Camera-type eye (tissue), 1 donor: ENCODE measurements around a stretch of chr1.

- RAMPAGE, long total RNA, result no peak
Measured at GRCh38 chr1:207284331-207285018, 37.0 kb upstream of the CD55 start.

GRCh38 chr1:207316025-207316557 is 5.4 kb upstream of the CD55 start:
- RAMPAGE, long total RNA, result no peak

DNA sequence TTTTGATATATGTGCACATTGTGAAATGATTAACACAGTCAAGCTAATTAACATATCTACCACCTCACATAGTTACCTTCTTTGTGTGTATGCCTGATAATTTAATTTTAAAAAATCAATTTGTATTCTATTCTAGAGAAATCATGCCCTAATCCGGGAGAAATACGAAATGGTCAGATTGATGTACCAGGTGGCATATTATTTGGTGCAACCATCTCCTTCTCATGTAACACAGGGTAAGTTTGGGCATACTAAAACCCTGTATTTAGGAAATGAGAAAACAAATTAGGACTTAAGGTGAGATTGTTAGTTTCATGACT is 4.0 kb downstream of the CD55 start:
- RAMPAGE, long total RNA, result no peak

DNA sequence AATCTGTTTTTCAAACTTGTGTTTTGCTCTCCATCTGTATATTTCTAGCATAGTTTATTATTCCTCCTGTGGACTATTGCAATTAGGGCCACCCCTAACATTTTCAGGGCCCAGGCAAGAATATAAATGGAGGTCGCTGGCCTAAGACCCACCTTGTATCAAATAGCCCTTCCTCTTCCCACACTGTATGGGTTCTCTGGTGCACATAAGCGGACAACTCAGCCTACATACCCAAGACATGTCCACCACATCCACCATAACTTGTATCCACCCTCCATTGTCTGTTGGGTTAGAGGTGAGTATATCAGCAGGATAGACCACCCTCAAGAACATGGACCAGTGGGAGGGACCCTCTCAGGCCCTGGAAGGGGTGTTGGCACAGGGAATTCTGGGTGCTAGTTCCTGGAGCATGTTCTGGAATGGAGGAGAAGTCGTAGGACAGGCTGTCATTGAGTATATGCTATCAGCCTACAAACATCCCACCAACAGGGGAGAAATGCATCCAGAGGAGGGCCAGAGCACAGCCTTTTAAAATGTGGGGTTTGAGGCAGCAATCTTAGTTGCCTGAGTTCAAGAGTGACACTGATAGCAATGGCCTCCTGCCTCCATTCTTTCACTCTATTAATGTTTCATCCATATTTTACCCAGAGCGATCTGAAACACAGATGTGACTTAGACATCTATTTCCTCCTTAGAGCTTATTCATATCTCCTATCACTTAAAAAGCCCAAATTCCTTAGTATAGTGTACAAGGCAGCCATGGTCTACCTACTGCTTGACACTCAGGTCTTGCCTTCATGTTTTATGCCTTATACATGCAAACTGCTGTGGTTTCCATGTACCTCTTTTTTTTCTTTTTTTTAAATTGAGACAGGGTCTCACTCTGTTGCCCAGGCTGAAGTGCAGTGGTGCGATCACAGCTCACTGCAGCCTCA is 7.6 kb downstream of the CD55 start:
- RAMPAGE, long total RNA, result no peak

DNA sequence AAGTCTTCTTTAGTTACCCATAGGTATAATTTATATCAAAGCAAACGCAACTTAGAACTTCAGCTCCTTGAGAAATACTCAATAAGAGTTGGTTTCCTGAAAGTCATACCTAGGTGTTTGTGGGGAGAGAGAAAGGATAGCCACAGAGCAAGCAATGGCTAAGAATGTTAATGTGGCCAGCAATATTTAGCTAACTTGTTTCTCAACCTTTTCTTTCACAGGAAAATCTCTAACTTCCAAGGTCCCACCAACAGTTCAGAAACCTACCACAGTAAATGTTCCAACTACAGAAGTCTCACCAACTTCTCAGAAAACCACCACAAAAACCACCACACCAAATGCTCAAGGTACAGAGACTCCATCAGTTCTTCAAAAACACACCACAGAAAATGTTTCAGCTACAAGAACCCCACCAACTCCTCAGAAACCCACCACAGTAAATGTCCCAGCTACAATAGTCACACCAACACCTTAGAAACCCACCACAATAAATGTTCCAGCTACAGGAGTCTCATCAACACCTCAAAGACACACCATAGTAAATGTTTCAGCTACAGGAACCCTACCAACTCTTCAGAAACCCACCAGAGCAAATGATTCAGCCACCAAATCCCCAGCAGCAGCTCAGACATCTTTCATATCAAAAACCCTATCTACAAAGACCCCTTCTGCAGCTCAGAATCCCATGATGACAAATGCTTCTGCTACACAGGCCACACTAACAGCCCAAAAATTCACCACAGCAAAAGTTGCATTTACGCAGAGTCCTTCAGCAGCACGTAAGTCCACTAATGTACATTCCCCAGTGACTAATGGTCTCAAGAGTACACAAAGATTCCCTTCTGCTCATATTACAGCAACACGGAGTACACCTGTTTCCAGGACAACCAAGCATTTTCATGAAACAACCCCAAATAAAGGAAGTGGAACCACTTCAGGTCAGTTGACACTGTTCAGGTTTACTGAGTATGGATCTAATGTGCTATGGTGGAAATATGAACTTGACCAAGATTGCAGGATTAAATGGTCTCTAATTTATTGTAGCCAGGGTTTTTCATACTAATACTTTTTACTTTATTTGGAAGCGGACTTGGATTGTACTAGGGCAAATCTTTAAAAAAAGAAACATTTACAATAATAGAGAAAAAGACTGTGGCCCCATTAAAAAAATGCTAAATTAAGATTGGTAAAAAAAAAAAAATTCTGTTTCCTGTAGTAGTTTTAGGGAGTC is 15.4 kb downstream of the CD55 start:
- RAMPAGE, long total RNA, result no peak

DNA sequence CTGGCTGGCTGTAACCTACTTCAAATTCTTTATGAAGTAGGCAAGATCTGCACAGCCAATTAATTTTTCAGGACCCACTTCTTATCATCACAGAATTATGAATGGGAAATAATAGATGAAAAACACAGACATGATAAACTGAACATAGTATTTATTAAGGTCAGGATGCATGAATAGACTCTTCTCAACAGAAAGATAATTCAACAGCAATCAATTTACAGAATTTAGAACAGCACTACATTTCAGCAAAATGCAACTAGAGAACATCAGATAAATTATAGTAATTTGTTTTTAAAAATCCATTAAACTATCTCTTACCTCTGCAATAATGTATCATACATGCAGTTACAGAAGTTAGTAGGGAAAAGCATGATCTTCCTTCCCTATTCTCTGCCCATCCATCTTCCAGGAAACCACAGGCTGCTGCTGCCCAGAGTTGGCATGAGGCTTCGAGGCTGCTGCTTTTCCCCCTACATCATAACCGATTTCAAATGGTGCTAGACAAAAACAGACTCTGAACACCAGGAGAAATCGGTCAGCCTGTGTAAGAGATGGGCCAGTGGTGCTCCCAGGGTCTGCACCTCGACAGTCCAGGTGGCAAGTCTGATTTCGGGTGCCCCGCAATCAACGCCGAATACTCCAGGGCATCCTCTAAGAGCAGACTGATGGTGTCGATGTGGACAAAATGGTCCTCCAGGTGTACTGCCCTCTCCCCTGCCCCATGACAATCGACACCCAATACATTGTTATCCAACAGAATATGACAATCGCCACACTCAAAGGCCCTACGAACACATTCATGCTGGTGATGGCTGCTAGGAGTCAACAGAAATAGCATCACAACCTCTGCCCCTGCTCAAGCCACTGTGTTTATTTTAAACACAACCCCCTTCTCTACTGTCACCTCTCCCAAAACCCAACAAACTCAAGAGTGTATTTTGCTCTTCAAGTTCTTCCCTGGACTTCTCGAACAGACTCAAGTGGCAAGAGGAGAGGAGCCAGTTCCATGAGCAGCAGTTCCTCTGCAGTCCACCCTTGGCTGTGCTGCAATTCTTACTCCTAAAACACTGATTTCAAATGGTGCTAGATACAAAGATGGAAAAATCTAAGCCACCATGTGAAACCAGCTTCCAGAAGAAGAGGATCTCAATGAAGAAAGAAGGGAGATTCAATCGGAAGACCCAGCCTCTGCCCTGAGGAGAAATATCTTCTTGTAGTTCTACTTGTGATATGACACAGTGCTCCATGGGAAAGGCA is 50.0 kb downstream of the CD46 start:
- RAMPAGE, long total RNA, result no peak

- RAMPAGE, long total RNA, result no peak
Measured at GRCh38 chr1:207803402-207804624, 52.0 kb downstream of the CD46 start.

DNA sequence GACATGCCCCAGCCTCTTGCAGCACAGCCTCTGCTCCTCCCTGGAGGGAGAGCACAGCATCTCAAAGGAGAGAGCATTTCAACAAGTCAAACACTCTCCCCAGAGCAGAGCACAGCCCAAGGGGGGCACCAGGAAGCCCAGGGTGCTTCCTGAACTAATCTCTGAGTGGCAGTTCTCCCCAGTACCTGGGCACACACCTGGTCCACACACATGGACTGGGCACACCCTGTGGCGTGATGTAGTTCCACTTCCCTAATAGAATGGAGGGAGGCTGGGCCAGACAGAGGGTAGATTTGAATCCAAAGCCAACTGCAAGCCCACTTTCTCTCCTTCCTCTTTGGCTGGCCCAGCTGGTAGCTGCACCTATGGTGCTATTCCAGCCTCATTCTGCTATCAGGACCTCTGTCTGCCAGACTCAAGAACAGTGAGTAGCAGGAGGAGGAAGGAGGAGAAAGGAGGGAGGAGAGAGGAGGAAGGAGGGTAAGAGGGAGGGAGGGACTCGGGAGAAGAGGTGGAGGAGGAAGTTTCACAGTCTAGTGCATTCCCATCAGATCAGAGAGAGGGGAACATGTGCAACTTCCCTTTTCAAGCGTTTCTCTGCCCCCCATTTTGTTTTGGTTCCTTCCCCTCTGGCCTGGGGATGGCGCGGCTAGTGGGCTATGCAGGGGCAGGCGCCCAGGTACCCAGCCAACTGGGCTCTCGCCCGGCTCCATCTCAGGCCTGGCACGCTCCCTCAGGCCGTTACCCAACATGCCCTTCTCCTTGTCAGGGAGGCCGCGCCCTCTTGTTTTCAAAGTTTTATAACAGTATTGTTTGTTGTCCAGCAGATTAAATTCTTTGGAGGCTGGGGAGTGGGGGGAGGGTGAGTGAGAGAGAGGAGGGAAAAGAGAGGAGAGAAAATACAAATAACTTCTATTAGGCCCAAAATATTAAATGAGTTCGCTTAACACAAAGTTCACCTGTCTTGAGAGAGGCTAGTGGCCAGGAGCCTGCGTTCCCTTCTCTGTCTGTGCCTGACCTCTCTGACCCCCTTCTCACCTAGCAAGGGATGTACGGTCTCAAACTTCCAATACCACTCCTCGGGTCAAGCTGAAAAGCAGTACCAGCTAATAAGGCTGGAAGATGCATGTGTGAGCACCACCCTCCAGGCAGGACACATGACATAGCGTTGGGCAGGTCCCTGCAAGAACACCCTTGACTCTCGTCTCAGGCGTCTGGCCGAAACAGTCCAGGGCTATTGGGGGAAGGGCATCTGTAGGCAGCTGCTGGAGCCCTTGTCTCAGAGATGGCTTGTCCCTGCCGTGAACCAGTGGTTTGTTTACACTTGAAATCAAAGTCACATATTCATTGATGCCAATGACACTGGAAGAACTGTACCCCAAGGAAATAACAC is 56.0 kb downstream of the CD46 start:
- RAMPAGE, long total RNA, result no peak

DNA sequence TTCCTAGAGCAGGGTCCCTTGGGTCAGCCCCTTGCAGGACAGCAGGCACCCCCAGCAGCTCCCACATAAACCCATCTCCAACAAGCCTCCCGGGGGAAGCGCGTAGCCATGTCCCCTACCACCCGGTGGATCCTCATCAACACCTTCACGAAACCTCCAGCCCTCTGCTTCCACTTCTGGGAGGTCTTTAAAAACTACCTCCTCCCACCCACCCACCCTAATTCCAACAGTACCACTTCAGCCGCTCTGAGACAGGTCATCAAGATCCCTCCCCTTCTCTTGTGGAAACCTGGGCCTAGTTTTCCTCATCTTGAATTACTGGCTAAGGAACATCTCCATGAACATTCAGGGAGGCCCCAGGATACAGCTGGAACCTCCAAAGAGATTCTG is 59.6 kb downstream of the CD46 start:
- RAMPAGE, long total RNA, result no peak

GRCh38 chr1:207821584-207822111 is 69.8 kb downstream of the CD46 start:
- RAMPAGE, long total RNA, result no peak

DNA sequence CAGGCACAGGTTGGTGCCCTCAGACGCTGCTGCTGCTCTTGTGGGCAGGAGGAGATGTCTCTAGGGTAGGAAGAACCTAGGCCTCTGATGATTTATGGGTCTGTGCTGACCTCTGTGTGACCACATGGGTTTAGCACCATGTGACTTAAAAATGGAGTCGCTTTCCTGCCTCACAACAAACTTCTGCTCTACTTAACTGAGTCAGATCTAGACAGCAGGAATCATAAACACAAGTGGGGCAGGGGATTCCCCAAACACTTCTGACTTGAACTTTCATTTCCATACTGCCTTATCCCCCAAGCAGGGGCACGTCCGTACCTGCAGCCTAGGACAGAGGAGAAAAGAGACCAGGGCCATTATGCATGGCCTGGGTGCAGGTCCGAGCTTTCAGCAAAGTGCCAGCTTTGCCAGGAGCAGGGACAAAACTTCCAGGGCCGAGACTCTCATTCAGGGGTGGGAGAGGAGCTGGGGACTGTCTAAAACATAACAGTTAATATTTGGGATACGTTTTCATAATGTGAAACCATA is 79.0 kb downstream of the CD34 start:
- RAMPAGE, long total RNA, result no peak

DNA sequence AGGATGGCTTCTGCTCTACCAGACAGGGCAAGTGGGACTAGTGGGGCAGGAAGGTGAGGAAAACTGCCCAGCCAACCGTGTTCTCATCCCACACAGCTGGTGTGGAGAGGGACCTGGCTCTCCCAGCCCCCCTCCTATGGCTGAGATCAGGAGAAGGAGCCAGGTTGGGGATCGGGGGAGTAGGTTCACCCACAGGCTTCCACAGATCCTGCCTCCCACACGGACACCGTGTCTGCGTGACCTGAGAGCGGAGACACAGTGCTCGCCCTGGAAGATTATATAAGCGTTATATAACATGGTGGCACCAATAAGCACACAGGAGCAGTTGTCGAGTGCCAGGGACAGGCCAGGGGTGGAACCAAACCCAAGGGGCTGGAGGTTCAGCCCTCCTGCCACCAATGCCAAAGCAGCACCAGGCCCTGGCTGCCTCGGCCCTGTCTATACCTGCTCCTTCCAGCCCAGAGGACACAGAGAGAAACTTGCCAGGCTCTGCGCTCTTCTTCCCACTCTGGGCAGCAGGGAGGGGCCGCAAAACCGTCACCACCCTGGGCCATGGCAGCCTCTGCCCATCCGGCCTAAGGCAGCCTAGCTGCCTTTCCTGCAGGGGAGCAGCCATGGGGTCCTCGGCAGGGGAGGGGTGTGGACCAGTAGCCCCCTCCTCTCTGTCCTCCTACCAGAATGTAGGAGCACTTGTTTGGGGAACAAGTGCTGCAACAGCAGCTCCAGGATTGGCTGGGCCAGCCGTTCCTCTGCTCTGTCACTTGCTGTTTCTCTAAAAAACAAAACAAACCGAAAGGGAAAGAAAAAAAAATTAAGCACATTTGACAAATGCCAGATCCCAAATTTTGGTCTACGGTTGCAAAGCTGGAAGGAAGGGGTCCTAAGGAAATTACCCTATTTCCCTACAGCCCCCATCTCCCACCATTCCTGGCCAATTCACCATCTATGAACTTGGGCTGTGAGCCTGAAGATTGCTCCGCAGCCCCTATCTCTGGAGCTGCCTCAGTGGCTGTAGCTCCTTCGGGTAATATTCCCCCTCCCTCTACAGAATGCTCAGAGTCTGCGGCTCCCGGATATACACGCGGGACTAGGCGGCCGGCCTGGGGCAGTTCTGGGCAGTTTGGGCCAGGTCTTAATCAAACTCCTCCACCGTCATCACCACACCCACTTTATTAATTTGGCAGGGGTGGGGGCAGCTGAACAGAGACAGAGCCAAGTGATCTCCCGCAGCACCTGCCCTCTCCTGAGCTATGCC is 43.2 kb downstream of the CD34 start:
- RAMPAGE, long total RNA, result no peak

DNA sequence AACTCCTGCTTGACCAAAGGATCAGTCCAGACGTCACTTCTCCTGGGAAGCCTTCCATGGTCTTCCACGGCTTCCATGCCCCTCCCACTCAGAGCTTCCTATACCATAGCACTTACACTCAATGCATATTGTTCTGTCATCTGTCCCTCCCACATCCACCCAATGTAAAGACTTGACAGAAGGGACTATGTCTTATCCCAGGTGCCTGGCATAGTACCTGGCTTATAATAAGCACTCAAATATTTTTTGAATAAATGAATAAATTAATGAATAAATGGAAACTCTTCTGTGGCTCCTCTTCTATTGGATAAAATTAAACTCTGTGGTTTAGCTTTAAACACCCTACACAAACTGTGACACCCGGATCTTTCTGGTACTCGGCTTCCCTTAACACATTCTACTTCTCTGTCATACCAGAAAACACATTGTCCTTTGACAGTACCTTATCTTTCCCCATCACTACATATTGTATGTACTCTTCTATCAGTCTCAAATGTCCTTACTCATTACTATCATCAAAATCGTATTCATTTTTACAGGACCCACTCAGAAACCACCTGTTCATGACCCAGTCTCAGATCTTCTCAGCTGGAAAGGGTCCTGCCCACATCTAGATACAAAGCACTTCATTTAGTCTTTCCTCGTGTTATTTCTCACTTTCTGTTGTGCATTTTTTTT is 28.0 kb downstream of the CD34 start:
- RAMPAGE, long total RNA, result no peak

DNA sequence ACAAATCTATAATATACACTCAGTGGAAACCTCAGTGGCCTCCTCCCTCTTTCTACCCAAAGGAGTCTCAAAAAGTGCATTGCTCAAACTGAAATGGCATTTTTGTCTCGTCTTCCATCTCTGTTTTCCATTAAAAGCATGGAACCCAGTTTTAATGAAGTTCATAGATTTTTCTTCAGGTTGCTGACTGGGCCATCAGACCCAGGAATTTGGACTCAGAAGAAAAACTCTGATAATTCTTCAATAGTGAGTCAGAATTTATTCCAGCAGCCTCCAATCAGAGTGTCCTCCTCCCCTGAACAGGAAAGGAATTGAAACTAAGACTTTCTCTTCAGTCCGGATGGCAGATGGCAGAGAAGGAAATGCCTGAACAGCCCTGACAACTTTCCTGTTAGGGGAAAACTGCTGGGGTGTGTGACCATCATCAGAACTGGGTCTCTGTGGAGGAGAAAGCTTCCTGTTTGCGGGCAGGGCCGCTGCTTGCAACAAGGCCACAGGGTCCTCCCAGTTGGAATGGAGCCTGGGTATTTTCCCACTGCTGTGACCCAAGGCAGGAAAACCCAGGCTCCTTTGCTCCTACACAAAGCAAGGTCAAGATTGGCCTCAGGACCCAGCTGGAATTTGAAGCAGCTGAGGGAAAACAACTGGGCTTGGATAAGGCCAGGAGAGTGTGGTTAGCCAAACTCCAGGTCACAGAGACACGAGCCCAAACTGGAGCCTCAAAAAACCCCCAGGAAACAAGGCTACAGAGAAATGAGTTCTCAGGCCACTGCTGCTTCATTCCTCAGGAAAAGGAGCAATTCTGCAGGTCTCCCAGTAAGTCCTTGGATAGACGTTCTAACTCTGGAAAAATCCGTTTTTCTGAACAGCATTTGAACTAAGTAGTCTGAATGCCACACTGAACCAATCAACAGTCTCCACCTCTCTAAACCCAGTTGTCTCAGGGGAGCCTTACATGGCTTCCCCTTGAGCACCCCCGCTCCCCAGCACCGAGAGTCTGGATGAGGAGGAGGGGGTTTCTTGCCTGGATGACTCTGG is 20.6 kb downstream of the CD34 start:
- RAMPAGE, long total RNA, result no peak

DNA sequence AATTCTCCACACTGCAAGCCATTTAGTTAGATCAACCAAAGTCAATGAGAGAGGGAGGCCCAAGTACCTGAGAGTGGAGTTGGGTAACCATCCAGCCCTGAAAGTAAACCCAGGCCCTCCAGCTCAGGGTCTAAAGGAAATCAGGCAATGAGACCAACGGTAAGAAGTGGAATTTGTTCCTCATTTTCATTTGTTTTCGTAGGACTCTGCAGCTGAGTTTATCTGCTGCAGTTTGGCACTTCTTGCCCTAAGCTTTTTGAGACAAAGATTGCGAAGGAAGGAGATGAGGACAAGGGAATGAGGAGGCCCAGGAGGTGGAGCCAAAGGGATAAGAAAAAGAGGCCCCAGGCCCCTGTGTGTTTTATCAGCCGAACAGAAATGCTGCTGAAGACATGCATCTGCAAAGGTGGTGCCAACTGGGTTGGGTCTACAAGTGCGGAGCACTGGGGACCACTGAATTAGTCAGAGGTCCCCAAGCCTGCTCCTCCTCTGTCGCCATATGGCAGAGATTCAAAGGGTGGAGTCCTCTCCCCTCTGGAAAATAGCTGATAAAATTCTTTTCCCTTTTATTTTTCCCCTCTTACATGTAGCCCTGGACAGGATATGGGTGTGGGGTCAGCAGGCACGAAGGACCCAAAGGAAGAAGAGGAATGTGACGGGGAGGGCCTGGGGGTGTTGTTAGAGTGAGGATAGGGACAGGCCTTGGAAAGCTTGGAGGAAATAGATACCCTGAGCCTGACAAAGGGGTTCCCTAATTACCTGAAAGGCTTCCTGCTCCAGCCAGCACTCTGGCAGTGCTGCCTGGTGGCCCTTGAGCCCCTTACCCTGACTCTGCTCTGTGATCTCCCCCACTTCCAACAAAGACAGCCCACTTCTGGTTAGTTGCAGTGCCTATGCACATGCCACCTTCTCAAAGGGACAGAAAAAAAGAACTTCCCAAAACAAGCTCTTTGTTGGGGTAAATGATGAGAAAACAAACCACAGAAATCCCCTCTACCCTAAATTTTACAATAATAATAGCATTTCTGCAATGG is 2.7 kb downstream of the CD34 start:
- RAMPAGE, long total RNA, result no peak

DNA sequence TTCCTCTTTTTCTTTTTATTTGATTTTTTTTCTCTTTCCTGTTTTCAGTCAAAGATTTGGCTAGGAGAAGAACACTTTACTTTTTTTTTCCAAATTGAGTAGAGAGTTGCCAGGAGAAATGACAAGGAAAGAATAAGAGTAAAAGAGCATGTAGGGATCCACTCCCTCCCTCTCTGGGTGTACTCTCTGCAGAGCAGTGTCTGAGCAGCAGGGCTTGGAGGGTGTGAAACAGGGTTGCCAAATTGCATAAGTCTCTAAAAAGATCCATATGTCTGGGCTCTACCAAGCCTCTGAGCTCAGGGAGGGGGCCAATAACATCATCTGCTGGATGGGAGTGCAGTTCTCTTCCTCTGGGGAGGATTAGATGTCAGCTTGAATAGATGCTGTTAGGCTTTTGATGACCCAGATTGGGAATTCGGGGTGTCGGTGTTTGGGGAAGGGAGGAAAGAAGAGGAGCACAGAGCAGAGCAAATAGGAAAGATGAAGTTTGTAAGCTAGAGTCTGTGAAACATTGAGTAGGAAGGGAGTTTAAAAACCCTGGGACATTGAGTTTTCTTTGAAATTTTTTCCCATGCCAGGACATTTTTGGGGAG is 8.9 kb upstream of the CD34 start:
- RAMPAGE, long total RNA, result no peak

- RAMPAGE, long total RNA, result no peak
Measured at GRCh38 chr1:207922656-207922963, 11.7 kb upstream of the CD34 start.

DNA sequence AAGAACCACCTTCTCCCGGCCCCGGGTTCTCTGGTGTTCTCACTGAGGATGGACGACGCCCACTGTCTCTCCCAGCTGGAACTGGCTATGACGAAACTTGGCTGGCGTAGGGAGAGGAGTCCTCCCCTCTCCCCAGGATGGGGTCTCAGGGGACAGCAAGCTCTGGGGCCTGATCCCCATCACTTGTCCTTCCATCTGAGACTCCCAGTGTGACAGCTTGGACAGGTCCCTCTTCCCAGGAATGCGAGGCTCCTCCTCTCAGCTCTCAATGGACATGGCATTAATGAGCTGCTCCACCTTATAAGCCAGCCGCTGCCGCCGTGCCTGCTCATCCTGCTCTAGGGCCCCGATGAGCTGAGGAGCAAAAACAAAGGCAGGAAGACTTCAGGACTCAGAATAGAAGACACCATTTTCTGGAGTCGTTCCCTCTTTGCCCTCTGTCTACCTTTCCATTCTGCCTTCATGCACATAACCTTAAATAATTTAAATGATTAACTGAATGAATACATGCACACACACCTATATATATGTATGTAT is 116.1 kb upstream of the CD34 start:
- RAMPAGE, long total RNA, result no peak

- RAMPAGE, long total RNA, result no peak
Measured at GRCh38 chr1:208094068-208094766, 150.0 kb downstream of the PLXNA2 start.

- RAMPAGE, long total RNA, result no peak
Measured at GRCh38 chr1:208487878-208488286, 243.7 kb upstream of the PLXNA2 start.